ENCODE measurements around a stretch of chr3.

DNA sequence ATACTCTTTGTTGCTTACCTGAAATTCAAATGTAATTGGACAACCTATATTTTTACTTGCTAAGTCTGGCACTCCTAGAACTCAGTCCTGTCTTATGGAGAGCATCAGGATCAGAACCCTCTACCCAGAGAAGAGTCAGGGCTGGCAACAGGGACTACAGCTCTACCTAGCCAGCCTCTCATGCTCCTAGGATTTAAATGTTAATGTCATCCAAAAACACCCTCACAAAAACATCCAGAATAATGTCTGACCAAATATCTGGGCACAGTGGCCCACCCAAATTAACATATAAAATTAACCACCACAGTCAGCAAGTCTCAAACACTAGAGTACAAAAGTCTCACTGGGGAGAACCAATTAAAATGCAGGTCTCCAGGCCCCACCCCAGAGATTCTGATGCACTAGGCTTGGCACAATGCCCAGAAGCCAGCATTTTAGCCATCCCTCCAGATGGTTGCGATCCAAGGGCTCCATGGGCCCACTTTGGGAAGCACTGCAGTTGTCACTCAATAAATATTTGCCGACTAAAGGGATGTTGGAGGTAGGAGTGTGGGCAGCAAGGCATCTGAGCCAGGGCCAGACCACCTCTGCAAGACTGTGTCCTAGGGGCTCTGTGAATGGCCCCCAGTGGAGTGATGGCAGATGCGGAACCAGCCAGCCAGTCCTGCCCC is 50.0 kb downstream of the SEMA5B start:
- PRO-cap: no peak
- RAMPAGE, long total RNA, 4 experiments: no peak in any of the 4 experiments

- PRO-cap: no peak
- RAMPAGE, long total RNA, 4 experiments: no peak in any of the 4 experiments
Observed at GRCh38 chr3:123084642-123085363, 18.0 kb downstream of the PDIA5 start.

GRCh38 chr3:123087601-123087982 is 20.8 kb downstream of the PDIA5 start:
- PRO-cap: no peak
- RAMPAGE, long total RNA, 4 experiments: no peak in any of the 4 experiments

GRCh38 chr3:123202082-123202666 is 431 bp downstream of the SEC22A start:
- PRO-cap: no peak
- RAMPAGE, long total RNA, 4 experiments: no peak in any of the 4 experiments

DNA sequence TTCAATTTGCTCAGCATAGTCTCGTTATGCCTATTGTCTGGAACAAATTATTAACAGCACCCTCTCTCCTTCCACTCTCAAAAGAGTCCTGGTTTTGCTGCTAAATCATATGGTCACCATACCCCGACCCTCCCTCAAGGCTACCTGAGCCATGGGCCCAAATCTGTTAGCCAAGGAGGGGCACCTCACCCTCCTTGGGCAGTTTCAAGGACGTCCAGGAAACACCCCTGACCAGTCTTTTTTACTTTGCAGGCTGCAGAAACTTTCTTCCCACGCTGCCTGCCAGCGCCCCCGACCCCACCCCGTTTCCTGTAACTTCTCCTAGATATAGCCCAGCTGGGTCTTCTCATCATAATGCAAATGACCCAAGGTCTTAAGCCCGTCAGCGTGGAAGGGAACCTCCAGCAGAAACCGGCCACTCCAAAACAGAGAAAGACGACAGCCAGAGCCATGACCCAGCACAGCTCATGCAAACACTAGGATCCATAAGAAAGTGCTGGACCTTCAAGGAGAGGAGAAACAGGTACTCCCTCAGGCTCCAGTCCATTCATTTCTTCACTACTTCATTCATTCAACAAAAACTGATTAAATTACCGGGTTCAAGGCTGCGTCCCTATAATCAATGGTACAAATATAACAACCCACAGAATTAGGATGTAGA is 62.3 kb downstream of the ADCY5 start:
- PRO-cap: no peak
- RAMPAGE, long total RNA, 4 experiments: no peak in any of the 4 experiments

GRCh38 chr3:123585972-123586240 is 1.1 kb upstream of the HACD2 start:
- PRO-cap: no peak
- RAMPAGE, long total RNA, 4 experiments: no peak in any of the 4 experiments

DNA sequence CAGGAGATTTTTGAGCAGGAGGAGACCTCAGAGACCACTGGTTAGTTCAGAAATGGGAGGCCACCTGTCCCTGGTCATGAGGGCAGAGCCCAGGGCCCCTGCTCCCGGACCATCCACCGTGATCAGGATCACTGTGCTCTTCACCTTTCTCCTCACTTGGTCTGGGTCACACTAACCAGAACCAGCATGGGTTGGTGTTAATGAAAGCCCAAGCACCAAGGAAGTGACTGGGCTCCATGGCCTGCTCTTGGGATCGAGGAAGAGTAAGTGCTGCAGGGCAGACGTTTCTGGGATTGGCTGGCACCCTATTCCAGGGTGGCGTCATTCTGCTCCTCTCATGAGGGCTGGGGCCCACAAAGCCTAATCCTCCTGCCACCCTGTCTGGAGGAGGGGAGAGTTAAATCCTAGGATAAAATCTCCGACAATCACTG is 42.1 kb upstream of the HACD2 start:
- PRO-cap: no peak
- RAMPAGE, long total RNA, 4 experiments: start-site peak on the minus strand in 4 of 4 experiments, centred at positions 165 to 238 of the sequence, 20 to 58 reads per replicate

- PRO-cap: no peak
- RAMPAGE, long total RNA, 4 experiments: start-site peak on the minus strand in 3 of 4 experiments, at chr3:123692317-123692402 at its widest, 13 to 25 reads per replicate
Observed at GRCh38 chr3:123691994-123692652, 107.3 kb upstream of the HACD2 start.

DNA sequence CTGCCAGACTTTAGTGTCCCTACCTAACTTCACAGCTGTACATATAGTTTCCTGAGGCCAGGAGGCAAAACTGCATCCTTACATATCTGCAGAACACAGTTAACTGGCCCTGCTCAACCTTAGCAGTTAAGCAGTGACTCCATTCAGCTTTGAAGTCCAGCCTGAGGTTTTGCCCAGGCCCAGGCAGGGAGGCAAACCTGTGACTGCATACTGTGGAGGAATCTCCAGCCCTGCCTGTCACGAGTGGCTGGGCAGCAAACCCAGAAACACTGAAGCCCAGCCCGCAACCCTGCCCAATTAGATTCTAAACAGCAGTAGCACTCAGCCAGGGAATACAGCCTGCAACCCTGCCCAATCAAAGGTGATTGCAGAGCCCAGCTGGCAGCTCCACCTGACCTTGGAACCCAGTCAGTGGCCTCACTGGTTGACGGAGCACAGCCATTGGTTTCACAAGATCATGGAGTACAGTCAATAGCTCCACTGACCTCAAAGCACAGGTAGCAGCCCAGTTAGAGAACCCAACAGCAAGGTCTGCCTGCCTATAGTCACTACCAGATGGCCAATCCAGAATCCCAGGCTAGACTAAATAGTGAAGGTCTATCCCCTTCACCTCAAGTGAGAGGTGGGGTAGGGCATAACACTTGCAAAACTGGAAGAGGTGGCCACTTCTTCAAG is 35.2 kb upstream of the MYLK start:
- PRO-cap: no peak
- RAMPAGE, long total RNA, 4 experiments: no peak in any of the 4 experiments

DNA sequence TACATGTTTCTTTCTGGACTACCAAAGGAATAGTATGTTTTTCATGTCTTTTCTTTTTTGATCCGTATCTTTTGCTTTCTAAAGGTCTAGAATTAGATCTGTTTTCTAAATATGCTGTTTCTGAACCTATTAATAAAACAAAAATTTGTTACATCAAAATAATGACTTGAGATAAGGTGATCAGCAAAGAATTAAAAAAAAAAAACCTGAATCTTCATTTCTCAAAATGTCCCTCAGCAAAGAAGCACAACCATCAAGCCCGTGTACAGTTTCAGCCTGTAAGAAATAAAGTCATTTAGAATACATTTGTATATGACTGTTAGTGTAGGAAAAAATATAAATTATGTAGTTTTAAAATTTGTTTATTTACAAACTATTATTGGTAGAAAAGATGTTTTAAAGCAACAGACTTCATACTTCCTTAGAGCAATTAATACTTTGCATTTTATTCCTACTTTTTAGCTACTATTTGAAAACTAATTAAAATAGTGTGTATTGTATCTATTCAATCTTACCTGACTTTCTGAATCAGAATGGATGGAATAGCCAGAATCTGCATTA is 5.1 kb downstream of the CCDC14 start:
- PRO-cap: no peak
- RAMPAGE, long total RNA, 4 experiments: no peak in any of the 4 experiments

DNA sequence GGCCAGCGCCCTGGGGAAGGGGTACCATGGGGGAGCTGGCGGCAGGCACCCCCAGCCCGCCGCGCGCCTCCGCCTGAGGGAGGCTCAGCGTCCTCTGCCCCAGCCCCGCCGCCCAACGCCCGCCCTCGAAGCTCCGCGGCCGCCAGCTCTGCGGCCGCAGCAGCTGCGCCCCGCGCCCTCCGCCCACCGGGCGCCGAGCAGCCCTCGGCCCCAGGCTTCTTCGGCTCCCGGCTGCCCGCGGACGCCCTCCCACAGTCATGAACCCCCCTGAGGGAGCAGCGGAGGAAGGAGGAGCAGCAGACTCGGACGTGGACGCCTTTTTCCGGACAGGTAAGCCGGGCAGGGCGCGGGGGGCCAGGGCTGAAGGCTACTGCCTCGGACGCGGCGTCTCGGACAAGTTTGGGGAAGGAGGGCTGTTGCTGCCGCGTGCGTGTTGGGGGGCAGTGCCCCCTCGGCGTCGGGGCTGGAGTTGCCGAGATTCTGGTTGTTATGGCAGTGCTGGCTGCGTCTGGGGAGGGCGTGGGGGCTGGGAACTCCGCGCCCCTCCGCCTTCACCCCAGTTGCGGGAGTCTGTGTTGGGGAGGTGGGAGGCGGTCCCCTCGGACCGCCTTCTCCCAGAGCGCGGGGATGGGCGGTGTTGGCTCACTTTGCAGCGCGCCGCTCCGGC is 448 bp downstream of the KALRN start:
- PRO-cap: no peak
- RAMPAGE, long total RNA, 4 experiments: no peak in any of the 4 experiments

DNA sequence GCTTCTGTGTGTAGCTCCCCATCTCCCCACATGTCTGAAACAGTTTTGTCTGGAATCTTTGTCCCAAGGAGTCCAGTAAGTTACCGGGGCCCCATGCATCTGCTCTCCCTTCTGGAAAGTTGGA is 1.4 kb downstream of the KALRN start:
- PRO-cap: no peak
- RAMPAGE, long total RNA, 4 experiments: no peak in any of the 4 experiments

DNA sequence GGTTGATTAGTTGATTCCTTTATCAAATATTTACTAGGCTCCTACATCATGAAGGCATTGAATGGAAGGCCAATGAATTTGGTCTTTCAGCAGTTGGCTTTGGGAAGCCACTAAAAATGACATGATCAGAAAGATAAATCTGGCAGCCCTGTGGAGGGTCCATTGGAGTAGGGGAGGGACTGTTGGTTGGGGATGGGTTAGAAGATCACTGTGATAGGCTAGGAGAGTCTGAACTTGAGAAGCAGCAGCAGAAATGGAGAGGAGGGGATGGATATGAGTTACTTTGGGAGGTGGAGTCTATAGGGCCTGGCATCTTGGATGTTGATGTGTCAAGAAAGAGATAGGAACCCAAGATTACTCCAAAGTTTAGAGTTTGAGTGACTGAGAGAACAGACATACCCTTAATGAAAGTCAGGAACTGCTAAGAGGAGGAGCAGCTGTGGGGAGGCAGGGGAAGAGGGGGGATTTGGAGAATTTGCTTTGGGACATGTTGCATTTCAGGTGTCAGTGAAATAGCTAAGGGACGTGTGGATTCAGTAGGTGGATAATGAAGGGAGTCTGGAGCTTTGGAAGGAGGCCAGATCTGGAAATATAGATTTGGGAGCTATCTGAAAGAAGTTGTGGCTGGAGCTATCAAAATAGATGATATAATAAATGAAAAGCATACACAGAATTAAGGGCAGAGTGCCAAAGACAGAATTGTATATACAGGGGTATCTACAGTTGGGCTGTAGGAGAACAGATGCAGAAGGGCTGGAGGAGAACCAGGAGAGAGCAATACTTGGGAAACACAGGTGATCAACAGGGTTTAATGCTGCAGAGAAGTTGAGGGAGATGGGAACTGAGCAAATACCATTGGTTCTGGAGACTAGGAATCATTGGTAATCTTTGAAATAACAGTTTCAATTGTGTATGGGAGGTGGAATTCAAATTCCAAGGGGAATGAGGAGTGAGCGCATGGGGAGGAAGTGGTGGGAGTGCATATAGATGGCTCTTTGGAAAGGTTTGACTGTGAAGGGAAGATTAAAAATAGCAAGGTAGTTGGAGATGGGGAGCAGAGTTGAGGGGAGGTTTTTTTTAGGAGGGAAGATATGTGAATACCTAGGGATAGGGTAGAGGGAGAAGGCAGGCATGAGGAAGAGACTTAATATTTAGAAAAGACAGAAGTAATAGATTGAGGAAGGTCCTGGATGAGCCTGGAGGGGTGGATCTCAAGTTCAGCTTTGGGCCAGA is 9.5 kb downstream of the KALRN start:
- PRO-cap: no peak
- RAMPAGE, long total RNA, 4 experiments: start-site peak on the plus strand in 1 of 4 experiments, centred at positions 146 to 355 of the sequence, 5 to 8 reads per replicate

GRCh38 chr3:124066826-124067769 is 33.9 kb downstream of the KALRN start:
- PRO-cap: no peak
- RAMPAGE, long total RNA, 4 experiments: start-site peak on the plus strand in 1 of 4 experiments, at chr3:124067711-124067812 at its widest, 5 reads per replicate

DNA sequence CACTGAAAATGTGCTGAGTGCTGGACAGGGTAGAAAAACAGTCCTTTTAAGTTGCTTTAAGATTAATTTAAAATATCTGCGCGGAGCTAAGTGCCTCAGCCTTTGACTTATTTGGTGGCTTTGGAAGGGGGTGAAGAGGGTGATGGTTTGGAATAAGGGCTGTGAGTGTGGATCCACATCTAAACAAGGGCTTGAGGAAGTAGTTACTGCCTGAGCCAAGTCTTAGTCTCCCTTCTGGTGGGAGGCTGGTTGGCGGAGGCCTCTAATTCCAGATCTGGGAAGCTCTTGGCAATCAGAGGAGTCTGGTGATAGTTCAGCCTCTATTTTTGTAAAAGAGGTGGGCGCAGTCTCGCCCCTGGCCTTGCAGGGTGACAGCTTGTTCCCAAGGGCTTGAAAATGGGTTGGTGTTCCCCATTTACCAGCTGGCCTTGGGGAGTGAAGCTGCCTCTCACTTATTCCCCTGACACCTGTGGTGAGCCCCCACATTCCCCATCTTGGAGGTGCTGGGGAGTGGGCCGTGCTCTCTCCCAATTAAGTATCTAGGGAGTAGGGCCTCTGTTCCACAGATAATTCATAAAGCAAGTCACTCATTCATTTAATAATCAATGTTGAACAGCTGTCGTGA is 239.7 kb downstream of the KALRN start:
- PRO-cap: no peak
- RAMPAGE, long total RNA, 4 experiments: no peak in any of the 4 experiments

DNA sequence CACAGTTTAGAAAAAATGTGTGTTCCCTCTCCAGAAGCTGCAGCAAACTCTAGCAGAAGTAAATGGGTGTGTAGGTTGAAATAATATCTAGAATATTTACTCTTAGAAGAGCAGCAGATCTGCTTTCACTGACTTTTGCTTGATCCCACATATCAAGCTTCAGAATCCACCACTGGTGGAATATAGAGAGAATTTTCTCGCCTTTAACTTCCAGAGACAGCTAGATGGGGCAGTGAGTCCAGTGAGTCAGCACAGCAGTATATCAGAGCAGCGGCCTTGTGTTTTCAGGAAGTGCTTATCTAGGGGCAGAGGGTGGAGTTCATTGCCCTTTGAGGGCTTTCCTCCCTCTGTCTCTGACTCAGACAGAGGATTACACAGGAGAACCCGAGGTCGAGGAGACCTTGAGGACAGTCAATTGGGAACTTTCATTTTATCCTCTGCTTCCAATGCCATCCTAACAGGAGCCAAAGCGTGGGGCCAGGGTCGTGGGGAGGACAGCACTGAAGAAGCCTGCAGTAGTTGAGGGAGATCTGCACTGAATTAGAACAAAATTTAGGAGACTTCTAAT is 109.7 kb upstream of the UMPS start:
- PRO-cap: no peak
- RAMPAGE, long total RNA, 4 experiments: no peak in any of the 4 experiments

DNA sequence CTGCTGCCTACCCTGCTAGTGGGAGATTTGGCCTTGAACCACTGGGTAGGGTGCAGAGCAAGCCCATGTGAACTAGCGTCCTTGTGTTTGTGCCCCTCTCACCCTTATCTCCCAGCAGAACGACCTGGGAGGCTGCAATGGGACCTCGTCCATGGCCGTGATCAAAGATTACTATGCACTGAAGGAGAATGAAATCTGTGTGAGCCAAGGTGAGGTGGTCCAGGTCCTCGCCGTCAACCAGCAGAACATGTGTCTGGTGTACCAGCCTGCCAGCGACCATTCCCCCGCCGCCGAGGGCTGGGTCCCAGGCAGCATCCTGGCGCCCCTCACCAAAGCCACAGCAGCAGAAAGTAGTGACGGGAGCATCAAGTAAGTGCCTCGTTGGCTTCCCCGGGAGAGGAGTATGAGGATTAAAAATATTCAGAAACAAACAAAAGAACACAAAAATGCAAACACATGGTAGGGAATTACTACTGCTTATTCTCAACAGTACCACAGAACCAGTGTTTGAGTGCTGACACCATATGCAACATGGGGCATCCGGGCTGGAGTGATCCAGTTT is 55.9 kb upstream of the UMPS start:
- PRO-cap: no peak
- RAMPAGE, long total RNA, 4 experiments: no peak in any of the 4 experiments

- PRO-cap: no peak
- RAMPAGE, long total RNA, 4 experiments: no peak in any of the 4 experiments
Observed at GRCh38 chr3:124700113-124700520, 30.1 kb upstream of the UMPS start.

GRCh38 chr3:124951699-124952271 is 17.2 kb upstream of the MUC13 start:
- PRO-cap: no peak
- RAMPAGE, long total RNA, 4 experiments: no peak in any of the 4 experiments

DNA sequence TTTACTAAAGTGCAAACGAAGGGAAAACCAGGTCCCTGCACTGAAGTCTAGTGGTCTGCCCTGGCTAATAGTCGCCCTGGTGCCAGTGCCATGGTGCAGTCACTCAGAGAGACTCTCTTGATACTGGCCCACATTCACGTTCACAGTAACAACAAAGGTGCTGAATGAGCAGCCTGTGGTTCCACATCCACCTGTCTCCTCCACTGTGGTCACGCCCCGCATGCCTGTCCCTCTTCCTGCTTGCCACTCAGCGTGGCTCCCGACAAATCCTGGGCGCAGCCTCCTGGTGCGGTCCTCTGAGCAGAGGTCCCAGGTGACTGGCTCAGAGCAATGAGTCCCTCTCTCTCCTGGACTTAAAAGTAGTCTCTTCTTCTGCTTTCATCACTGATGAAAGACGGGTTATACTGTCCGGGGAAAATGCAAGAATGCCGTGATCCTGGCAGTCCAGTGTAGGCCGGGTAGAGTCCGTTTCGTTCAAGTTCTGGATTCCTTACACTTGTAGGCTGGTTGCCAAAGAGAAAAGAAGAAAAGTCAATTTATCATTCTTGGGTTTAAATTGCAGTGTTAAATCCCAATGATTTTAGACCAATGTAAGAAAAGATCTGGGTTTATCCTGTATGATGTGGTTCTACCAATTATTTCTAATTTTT is 35.9 kb upstream of the MUC13 start:
- PRO-cap: no peak
- RAMPAGE, long total RNA, 4 experiments: no peak in any of the 4 experiments

All from suprapubic skin (tissue), 4 donors.